Peritoneum (tissue), 1 donor: ENCODE results near the genes ASCL5, IGFN1 and PKP1.

GRCh38 chr1:196823446-196823695, 3.8 kb downstream of the CFHR1 start:
- PRO-cap, result no peak

GRCh38 chr1:196896380-196896885, 8.6 kb downstream of the CFHR4 start:
- PRO-cap, result no peak

- PRO-cap, result no peak
These were observed 955 bp downstream of the CFHR2 start for GRCh38 chr1:196944593-196944792.

DNA sequence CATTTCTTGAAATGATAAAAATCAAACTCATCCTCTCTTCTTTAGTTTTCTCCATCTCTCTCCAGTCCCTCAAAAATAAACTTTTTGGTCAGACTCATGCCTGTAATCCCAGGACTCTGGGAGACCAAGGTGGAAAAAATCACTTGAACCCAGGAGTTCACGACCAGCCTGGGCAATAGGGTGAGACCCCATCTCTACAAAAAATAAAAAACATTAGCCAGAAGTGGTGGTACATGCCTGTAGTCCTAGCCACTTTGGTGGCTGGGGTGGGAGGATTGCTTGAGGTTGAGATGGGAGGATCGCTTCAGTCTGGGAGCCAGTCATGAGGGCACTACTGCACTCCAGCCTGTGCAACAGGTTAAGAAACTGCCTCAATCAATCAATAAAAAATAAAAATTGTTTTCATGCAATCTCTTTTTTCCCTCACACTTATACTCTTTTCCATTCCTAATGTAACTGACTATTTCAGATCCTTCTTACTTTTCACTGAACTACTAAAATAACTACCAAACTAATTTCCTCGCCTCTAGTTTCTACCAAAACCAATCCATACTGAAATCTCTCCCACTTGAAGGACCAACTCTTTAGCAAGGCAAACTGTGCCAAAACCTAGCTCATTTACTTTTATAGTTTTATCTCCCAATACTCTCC, 71.3 kb downstream of the DENND1B start:
- PRO-cap, result no peak

- PRO-cap, result no peak
These were observed 38.1 kb downstream of the DENND1B start for GRCh38 chr1:197737032-197737644.

- PRO-cap, result no peak
These were observed 3.5 kb downstream of the PTPRC start for GRCh38 chr1:198642338-198642684.

DNA sequence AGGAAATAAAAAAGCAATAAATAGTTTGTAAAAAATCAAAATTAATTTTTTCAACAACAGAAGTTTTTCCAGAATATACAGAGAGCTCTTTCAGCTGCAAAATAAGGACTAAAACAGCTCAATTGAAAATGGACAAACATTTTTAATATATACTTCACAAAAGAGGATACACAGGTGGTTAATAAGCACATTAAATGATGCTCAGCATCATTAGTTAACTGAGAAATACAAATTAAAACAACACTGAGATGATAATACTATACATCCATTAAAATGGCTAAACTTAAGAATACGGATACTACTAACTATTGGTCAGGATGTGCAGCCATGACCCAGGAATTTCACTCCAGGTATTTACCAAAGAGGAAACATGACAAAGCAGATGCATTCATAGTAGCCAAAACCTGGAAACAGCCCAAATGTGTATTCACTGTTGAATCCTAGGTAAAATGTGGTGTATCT, 72.9 kb downstream of the PTPRC start:
- PRO-cap, result no peak

- PRO-cap, result no peak
These were observed 291.2 kb downstream of the PTPRC start for GRCh38 chr1:198929619-198930861.

GRCh38 chr1:198932234-198932591, 293.4 kb downstream of the PTPRC start:
- PRO-cap, result no peak

GRCh38 chr1:200042000-200043100, 14.8 kb downstream of the NR5A2 start:
- PRO-cap, result no peak

GRCh38 chr1:200104341-200104562, 76.7 kb downstream of the NR5A2 start:
- PRO-cap, result no peak

GRCh38 chr1:200415570-200416676, 6.1 kb upstream of the ZNF281 start:
- PRO-cap, result no peak

- PRO-cap, result no peak
These were observed 16.6 kb downstream of the DDX59 start for GRCh38 chr1:200653125-200653569.

DNA sequence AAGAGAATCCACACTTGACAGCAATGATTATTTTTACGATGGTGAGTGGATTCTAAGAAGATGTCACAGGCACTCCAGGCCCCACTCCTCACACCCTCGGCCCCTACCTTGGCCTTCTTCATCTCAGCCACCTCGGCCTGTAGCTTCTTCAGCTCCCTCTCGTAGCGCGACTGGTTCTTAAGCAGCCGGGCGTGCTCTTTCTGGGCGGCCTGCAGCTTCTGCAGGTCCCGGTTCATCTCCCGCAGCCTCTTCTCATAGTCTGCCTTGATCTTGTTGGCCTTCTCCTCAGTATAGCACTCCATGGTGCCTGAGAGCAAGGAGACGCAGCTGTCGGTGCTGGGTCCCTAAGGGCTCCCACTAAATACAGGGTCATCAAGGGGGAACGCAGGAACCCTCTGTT, 27.4 kb downstream of the KIF21B start:
- PRO-cap, result no peak

- PRO-cap, result no peak
These were observed 865 bp downstream of the KIF21B start for GRCh38 chr1:201022404-201023293.

DNA sequence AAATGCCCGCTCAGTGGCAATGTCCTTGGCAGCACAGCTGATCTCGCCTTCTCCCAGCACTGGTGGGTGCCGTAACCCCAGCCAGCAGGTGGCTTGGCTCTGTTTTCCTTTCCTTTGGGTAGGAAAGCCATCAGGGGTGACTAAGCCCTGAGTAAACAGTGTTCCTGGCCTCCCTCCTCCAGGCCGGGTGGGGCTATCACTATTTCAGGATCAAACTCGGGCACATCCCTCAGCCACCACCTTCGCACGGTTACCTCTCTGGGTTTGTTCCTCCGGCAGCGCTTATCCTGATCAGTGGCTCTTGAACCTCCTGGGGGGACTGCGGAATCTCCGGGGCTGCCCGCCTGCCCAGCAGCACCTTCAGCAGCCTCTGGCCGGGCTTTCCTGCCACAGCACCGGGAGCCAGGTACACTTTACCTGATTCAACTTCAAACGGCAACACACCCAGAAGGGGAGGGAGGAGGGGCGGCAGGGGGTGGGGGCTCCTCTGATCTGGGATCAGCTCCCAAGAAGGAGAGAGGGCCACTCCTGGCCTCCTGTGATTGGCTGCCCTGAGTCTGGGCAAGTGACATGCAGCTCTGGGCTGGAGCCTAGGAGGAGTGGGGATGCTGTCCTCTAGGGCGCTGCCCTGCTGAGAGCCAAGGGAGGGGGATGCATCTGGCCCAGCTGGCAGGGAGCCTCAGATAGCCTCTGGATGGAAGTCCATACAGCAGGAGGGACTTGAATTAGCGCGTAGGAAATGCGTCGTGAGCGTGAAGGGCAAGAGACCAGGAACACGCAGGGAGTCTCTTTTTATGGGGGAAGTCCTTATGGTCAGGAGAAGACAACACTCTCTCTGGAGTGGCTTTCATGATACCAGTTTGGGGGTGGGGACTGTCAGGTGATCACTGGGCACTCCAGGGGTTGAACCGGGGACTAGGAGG, at the start of gene ASCL5:
Gene ASCL5, minus strand, starts transcription at position 355 of the 923 bp plus-strand sequence.
- PRO-cap, result no peak

GRCh38 chr1:201177052-201177547, 13.5 kb upstream of the IGFN1 start:
- PRO-cap, result no peak

- PRO-cap, result no peak
These were observed at the start of gene IGFN1 for GRCh38 chr1:201190464-201191098. Gene IGFN1, plus strand, starts transcription at chr1:201190824.

DNA sequence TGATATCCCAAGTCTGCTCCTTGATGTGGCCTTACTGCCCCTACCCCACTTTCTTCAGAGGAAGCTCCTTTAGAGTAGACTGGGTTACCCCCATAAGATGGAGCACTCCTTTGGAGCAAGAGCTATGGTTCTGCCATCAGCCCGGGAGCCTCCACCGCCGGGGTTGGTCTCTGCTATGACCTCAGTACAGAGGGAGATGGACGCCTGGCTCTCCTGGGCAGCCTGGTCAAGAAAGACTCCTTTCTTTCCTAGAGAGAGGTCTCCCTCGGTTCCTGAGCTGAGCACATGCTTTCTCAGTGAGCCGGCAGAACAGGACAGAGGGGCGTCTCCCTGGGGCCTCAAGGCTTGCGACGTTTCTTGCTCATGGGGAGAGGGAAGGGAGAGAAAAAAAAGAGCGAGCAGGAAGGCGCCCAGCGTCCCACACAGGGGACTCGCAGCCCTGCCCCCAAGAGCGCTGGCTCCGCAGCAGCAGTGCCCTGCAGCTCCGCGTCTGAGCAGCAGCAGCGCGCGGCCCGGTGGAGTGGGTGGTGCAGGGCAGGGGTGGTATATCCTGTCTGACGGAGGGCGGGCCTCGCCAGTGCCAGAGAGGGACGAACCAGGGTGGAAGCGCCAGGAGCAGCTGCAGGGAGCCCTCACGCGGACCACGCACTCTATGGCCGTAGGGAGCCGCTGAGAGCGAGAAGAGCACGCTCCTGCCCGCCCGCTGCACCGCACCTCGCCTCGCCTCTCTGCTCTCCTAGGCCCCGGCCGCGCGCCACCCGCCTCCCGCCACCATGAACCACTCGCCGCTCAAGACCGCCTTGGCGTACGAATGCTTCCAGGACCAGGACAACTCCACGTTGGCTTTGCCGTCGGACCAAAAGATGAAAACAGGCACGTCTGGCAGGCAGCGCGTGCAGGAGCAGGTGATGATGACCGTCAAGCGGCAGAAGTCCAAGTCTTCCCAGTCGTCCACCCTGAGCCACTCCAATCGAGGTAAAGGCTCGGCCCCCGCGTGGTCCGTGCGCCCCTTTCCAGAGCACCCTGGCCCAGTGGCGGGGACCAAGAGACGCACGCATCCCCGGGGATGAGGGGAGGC, at the start of gene PKP1:
Gene PKP1, plus strand, starts transcription at position 577 of the 1,078 bp plus-strand sequence.
- PRO-cap, result unidirectional peak, plus-strand start at position 577 of the sequence

DNA sequence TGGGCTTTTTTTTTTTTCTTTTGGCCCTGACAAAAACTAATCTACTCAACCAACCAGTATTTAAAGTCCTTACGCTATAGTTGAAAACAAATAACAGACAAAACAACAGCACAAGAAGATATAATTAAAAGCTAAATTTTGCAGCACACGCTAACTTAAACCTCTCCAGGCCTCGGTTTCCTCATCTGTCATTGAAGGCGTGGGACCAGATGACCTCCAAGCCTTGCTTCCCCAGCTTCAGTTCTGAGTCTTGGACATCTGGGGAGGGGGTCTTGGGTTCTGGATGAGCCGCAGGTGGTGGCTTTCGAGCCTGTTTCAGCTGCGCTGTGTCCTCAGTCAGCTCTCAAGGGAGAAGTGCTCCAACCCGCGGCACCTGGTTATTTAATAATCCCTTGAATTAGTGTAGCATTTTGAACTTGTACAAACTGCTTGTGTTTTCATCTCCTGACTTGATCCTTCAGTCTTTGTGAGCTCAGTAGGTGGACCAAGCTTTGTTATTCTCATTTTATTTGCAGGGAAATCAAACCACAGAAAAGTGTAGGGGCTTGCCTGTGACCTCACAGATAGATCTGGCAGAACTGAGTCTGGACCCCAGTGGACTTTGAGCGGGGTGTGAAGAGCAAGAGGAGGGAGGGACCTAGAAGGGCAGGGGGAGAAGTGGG, 18.6 kb downstream of the PKP1 start:
- PRO-cap, result no peak